Breast (tissue), 4 donors: ENCODE measurements around a stretch of chr14.

DNA sequence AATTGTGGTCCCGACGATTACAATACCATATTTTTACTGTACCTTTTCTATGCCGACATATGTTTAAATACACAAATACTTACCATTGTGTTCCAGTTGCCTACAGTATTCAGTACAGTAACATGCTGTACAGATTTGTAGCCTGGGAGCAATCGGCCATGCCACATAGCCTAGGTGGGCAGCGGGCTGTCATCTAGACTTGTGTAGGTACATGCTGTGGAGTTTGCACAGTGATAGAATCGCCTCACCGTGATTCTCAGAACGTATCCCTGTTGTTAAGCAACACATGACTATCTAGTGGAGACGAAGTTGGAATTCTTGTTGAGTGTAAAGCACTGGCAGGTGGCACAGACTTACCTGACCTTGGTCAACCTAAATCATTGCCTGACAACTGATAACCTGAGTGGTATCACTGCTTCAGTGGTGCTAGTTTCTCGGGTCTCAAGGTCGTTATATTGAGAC is 25.5 kb downstream of the DYNC1H1 start:
- PRO-cap, 3 experiments, result no peak in any of the 3 experiments
- RRBS, result no CpG with 5 or more reads among the region's 11 CpGs

DNA sequence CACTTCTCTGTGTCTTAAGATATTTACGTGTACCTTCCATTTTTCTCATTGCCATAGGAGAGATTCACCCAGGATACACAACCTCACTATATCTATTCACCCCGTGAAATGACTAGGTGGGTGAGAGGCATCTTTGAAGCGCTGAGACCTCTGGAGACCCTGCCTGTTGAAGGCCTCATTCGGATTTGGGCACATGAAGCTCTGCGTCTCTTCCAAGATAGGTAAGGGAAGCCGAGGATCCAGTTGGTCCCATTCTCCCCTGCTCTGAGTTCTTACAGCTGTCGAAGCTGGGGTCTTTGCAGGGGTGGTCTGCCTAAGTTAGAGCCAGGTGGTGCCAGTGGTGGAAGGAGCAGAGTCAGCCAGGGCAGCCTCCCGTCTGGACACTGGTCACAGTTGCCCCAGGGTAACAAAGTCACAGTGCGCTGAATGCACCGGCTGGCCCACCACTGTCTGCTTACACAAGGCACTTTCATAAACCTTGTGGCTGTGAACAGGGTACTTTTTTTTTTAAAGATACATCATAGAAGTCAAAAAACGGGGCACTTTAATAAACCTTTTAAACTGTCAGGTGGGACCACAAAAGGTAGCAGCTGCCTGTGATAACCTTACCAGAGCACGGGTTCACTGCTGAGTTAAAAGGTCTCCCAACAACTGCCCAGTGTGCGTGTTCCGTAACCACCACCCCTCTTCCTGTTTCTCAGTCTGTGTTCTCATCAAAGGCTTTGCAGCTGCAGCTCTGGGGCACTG is 55.6 kb downstream of the DYNC1H1 start:
- PRO-cap, 3 experiments, result no peak in any of the 3 experiments
- RRBS, result no CpG with 5 or more reads among the region's 14 CpGs

DNA sequence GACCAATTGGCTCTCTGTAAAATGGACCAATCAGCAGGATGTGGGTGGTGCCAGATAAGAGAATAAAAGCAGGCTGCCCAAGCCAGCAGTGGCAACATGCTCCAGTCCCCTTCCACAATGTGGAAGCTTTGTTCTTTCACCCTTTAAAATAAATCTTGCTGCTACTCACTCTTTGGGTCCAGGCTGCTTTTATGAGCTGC is 6.4 kb downstream of the MOK start:
- PRO-cap, 3 experiments, result no peak in any of the 3 experiments

DNA sequence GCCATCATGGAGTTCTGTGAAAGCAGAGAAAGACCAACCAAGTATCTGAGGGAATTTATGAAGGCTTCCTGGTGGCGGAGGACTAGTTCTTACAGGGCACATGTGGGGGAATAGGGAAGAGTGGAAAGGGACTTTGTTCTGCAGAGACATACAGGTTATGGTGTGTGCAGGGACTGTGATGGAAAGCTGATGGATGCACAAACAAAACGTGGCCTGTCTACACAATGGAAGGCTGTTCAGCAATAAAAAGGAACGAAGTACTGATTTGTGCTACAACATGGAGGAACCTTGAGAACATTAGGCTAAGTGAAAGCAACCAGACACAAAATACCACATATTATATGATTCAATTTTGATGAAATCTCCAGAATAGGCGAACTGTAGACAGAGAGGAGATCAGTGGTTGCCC is 2.6 kb downstream of the TECPR2 start:
- PRO-cap, 3 experiments, result no peak in any of the 3 experiments
- RRBS, result no CpG with 5 or more reads among the region's 4 CpGs

DNA sequence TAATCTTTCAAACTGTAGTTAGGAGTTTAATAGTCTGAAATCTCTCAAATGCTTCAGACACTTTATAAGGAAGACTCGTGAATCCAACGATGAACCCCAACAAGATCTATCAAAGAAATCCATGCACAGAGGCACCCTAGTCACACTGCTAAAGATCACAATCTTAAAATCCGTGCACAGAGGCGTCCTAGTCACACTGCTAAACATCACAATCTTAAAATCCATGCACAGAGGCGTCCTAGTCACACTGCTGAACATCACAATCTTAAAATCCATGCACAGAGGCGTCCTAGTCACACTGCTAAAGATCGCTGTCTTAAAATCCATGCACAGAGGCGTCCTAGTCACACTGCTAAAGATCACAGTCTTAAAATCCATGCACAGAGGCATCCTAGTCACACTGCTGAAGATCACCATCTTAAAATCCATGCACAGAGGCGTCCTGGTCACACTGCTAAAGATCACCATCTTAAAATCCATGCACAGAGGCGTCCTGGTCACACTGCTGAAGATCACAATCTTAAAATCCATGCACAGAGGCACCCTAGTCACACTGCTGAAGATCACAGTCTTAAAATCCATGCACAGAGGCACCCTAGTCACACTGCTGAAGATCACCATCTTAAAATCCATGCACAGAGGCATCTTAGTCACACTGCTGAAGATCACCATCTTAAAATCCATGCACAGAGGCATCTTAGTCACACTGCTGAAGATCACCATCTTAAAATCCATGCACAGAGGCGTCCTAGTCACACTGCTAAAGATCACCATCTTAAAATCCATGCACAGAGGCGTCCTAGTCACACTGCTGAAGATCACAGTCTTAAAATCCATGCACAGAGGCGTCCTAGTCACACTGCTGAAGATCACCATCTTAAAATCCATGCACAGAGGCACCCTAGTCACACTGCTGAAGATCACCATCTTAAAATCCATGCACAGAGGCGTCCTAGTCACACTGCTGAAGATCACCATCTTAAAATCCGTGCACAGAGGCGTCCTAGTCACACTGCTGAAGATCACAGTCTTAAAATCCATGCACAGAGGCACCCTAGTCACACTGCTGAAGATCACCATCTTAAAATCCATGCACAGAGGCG is 16.6 kb downstream of the TECPR2 start:
- PRO-cap, 3 experiments, result no peak in any of the 3 experiments
- RRBS, result no CpG with 5 or more reads among the region's 17 CpGs

- PRO-cap, 3 experiments, result no peak in any of the 3 experiments
- RRBS, result no CpG with 5 or more reads among the region's 14 CpGs
These were observed 44.6 kb downstream of the ANKRD9 start for GRCh38 chr14:102464723-102465553.

DNA sequence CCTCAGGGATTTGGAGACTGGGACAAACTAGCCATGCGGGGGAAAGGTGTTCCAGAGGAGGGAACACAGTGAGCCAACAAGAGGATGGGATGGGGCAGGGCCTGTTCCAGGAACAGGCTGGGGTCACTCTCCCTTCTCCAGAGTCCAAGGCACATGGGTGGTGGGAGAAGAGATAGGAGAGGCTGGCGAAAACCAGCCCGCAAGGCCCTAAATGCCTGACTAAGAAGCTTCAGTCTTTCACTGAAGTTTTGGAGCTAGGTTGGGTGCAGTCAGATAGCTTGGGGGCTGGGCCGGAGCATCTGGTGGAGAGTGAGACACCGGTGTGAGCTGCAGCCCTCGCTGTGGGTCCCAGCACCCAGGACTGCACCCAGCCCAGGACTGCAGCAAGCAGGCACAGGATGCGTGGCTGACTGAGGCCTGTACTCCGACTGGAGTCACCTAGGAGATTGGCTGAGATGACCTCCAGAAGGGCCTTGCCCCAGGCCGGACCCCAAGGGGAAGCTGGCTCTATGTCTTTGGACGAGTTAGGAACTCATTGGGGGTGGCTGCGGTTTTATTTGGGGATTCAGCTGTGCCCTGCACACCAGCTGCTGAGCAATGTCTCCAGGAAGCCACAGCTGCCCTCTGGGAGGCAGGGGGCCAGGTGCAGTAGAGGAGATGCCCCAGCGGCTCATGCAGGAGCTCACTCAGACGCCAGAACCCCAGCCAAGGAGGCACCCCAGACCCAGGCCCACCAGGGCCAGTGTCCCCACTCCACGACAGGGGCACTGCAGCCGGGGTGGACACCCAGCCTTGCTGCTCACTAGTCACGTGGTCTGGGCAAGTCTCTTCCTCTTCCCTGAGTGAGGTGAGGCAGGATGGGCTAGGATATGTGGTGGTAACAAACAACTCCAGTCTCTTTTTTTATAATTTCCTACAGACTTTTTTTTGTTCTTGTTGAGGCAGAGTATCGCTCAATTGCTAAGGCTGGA is 31.9 kb upstream of the RCOR1 start:
- PRO-cap, 3 experiments, result no peak in any of the 3 experiments
- RRBS, result no CpG with 5 or more reads among the region's 17 CpGs

GRCh38 chr14:102591254-102592464 is 790 bp upstream of the RCOR1 start:
- PRO-cap, 3 experiments, result peak in 3 of 3 experiments; most common plus-strand start chr14:102591634 (in 3); most common minus-strand start chr14:102592411 (in 3)
- RRBS, result 2% methylated on average over 27 of the region's 99 CpGs

- PRO-cap, 3 experiments, result no peak in any of the 3 experiments
- RRBS, result no CpG with 5 or more reads among the region's 5 CpGs
These were observed 1.8 kb downstream of the TRAF3 start for GRCh38 chr14:102778989-102779465.

GRCh38 chr14:102873882-102874205 is 48.6 kb upstream of the AMN start:
- PRO-cap, 3 experiments, result no peak in any of the 3 experiments
- RRBS, result no CpG with 5 or more reads among the region's 4 CpGs

GRCh38 chr14:103055704-103056200 is 1.6 kb downstream of the CDC42BPB start:
- PRO-cap, 3 experiments, result no peak in any of the 3 experiments
- RRBS, result no CpG with 5 or more reads among the region's 10 CpGs

GRCh38 chr14:103067430-103068136 is 10.2 kb upstream of the CDC42BPB start:
- PRO-cap, 3 experiments, result no peak in any of the 3 experiments
- RRBS, result no CpG with 5 or more reads among the region's 7 CpGs

DNA sequence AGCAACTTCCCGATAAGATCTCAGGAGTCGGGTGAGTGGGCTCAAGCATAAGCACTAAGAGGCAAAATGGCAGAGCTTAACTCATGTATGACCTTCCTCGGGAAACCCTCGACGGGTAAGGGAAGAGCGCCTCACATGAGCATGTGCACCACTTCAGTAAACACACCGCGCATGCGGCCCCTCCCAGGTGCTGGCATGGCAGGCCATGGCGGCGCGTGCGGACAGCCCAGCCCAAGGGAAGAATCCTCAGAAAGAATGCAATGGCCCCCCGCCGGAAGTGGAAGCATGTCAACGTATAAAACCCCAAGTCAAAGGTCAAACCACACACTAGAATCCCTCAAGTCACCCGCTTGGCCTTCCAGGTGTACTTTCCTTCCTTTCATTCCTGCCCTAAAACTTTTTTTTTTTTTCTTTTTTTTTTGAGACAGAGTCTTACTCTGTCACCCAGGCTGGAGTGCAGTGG is 6.6 kb upstream of the TNFAIP2 start:
- PRO-cap, 3 experiments, result no peak in any of the 3 experiments
- RRBS, result no CpG with 5 or more reads among the region's 17 CpGs

DNA sequence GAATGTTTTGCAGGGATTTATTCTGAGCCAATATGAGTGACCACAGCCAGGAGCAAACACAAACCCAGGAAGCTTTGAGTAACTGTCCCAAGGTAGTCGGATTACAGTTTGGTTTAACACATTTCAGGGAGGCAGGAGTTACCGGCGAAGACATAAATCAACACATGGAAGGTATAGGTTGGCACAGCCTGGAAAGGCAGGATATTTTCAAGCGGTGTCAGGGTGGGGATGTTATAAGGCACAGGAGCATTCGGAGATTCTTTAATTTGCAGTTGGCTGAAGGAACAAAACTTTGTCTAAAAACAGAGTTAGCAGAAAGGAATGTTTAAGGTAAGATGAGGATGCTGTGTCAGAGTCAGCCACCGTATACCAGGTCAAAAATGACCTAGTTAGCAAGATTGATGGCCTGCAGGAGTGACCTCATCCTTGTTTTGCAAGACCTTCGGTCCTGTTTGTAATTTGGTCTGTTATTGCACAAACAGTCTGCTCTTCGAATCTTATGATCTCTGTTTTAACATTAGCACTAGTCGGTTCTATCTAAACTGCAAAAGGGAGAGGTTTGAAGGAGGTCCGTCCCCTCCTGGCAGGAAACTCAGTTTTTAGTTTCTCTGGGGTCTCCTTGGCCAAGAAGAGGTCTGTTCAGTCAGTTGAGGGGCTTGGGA is 75.4 kb downstream of the TNFAIP2 start:
- PRO-cap, 3 experiments, result no peak in any of the 3 experiments
- RRBS, result no CpG with 5 or more reads among the region's 10 CpGs

DNA sequence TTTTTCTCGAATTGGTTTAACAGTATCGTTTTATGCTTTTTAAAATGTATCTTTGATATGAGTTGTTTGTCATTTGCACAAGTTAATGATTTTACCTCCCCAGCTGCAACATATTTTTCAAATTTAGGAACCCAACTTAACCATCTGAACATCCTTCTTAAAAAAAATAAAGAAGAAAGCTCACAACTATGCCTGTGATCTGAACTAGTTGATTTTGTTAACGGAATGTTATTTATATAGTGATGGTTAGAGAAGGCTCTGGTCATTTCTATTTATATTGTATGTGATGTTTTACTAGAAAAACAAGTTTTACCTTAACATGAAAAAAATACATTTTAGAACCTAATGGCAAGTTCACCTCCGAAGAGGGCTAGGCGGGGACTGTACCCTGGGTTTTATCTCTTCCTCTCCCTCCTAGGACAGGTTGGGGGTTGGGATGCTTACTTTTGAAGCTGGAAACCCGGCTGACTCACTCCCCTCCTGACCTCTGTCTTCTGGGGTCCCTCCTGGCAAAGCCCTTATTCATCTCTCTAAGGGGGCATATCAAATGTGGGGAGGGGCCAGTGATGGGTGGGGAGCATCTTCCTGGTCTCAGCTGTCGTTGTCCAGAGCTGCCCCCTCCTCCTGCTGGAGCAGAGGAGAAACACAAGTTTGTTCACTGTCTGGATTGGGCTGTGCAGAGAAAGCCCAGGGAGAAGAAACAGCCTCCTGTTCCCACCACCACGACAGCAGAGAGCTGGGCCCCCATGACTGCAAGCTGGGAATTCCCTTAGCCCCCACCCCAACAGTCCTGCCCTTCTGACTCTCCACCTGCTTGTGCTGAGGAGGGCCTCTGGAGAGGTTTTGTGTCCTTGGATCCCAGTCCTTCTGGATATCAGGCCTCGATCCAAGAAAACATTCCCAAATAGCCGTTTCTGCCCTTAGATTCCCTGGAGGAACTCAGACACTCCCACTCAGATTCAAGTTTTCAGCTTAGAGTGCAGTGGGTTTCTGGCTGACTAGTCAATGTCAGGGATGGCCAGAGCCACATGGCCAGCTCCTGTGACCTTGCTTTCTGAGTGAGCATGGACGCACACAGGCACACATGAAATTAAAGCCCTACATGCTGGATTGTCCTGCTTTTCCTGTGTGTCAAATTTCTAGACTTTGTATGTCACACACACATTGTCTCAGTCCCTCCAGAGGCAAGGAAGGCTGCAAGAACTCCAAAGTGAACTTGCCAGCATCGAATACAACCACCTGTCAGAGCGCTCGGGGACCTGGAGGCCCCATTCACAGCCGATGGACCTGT is 85.9 kb downstream of the TNFAIP2 start:
- PRO-cap, 3 experiments, result no peak in any of the 3 experiments
- RRBS, result no CpG with 5 or more reads among the region's 15 CpGs

DNA sequence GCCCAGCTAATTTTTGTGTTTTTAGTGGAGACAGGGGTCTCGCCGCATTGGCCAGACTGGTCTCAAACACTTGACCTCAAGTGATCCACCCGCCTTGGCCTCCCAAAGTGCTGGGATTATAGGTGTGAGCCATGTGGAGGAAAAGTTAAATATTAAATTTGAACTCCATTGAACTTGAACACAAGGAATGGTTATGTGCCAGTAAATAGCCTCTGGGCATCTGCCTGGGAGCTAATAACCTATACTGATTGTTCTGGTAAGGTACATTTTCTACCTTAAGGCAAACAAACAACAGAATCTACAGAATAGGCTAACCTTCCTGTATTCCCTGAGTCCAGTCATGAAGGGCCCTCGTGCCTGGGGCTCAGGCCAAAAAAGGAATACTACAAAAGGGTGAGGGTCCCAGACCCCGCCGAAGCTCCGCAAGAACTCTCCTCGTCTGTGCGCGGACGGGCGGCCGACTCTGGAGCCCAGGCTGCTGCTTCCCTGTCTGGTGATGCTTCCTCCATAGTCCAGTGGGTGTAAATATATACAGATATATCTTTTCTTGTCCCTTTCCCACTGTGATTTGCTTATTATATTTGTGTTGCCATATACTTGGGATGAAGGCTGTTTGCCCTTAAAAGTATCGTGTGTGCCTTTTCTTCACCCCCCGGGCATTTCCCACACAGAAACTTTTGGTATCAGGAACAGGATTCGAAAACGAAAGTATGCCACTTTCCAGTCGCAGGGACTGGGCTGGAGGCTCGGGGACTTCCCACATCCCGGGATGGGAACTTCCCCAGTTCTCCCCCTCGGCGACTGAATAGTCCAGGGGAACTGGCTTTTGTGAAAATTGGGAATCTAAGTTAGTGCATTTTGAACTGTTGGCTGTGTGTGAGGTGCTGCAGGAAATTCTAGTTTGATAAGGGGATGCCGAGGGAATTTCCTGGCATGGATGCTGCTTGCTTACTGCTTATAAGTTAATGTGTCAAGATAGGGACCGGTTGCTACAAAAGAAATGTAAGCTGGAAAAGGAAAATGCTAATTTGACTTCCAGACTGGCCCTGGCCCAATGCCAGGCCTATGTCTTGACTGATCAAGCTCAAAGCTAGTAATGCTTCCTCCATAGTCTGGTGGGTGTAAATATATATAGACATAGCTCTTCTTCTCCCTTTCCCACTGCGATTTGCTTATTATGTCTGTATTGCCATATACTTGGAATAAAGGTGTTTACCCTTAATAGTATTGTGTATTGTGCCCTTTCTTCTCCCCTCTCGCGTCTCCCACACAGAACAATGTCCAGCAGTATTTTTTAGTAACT is 73.6 kb upstream of the EIF5 start:
- PRO-cap, 3 experiments, result peak in 1 of 3 experiments; most common plus-strand start position 723 of the sequence (in 1); most common minus-strand start position 735 of the sequence (in 1)
- RRBS, result 2% methylated on average over 3 of the region's 27 CpGs

- PRO-cap, 3 experiments, result peak in 1 of 3 experiments; most common plus-strand start chr14:103315552 (in 1); most common minus-strand start chr14:103315397 (in 1)
- RRBS, result 28% methylated on average over 4 of the region's 17 CpGs
These were observed 18.7 kb upstream of the EIF5 start for GRCh38 chr14:103315184-103315934.

GRCh38 chr14:103332505-103332874 is 1.5 kb upstream of the EIF5 start:
- PRO-cap, 3 experiments, result no peak in any of the 3 experiments
- RRBS, result no CpG with 5 or more reads among the region's 7 CpGs

DNA sequence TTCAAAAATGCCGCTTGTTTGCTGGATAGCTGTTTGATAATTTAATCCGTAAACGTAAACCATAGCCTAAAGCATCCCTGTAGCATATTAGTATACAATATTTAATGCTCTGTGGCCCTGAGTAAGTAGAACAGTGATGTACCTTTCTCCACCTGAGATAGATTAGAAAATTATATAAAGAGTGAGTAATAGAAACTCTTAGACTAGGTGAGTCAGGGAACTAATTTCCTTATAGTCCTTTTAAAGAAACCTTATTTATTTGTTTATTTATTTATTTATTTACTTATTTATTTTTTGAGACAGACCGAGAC is 2.0 kb downstream of the MARK3 start:
- PRO-cap, 3 experiments, result no peak in any of the 3 experiments
- RRBS, result no CpG with 5 or more reads among the region's 4 CpGs

GRCh38 chr14:103408441-103409136 is 23.4 kb downstream of the MARK3 start:
- PRO-cap, 3 experiments, result no peak in any of the 3 experiments
- RRBS, result no CpG with 5 or more reads among the region's 8 CpGs